SK-N-MC (cell line): ENCODE measurements around a stretch of chr14.

- RRBS, result no CpG with 5 or more reads among the region's 3 CpGs
These were observed 65.2 kb downstream of the PPP2R5E start for GRCh38 chr14:63477892-63478415.

- RRBS, result no CpG with 5 or more reads among the region's 6 CpGs
These were observed 43.5 kb downstream of the PPP2R5E start for GRCh38 chr14:63499574-63500242.

GRCh38 chr14:63896072-63896884, 43.5 kb downstream of the SYNE2 start:
- RRBS, result no CpG with 5 or more reads among the region's 6 CpGs

DNA sequence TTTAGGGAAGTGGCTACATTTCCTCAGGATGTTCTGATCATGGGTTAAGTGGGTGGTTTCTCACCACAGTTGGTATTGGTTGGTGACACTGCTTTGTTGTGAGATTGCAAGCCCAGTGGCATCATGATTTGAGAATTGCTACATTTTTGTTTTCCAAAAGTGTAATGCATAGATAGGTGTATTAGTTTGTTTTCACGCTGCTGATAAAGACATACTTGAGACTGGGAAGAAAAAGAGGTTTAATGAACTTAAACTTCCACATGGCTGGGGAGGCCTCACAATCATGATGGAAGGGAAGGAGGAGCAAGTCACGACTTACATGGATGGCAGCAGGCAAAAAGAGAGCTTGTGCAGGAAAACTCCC, 47.3 kb downstream of the SYNE2 start:
- RRBS, result no CpG with 5 or more reads among the region's 2 CpGs

DNA sequence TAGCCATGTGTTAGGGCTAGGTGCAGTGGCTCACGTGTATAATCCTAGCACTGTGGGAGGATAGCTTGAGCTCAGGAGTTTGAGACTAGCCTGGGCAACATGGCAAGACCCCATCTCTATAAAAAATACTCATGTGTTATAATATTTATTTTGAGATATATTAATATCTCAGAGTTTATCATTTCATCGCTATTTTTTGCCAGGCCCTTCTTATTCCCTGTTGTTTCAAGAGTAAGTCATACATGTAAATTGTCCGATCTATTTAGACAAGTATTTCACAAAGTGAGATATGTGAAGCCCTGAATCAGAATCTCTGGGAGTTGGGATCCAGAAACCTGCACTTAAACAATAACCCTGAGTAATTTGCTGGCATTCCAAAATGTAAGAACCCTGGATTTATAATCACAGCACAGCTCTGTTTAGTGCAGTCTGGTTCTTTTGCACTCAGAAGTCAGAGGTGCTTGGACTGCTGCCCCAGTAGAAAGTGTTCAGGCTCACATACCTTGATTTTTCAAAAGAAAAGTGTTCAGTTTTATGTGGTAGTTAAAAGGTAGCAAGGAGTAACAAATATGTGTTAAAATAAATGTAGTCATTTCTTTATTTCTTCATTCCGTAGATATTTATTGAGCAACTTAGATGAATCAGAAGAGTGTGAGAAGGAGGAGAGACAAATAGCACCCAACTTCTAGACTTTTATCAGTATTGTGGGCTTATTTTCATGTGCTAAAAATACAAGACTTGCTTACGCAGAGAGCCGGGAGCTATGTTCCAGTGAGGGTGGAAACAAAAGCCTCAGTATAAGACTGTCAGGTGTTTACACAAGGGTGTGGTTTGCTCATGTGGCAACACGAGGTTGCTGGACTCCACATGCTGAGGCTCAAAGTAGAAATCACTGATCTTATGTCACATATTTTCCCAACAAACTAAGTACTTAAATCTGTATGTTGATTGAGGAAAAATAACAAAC, 70.0 kb downstream of the SYNE2 start:
- RRBS, result no CpG with 5 or more reads among the region's 7 CpGs

DNA sequence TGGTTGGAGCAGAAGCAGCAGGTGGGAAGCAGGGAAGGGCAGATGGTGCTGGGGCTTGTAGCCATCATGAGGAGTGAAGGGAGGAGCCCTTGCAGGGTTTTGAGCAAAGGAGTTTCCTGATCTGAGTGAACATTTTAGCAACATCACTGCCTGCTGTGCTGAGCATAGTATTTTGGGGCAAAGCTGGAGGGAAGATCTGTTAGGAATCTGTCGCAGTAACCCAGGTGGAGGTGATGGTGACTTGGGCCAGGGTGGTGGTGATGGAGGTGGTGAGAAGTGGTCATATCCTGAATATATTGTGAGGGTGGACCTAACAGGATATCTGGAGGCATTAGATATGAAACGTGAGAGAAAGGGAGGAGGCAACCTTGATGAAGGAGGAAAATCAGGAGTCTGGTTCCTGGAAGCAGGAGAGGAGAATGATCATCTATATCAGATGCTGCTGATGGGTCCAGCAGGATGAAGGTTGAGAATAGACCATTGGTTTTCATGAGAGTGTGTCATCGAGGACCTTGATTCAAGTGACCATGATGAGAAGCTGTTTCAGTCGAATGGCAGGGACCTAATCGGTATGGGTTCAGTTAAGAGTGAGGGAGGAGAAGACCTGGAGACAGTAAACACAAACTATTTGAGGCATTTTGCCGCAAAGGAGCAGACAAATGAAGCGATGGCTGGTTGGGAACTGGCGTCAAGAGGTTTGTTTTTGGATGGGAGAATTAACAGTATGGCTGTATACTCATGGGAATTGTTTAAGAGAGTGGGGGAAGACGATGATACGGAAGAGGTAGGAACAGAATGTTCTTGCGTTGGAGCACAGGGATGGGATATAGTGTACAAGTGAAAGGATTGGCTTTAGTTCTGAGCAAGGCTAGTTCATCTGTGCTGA, 84.1 kb downstream of the SYNE2 start:
- RRBS, result no CpG with 5 or more reads among the region's 11 CpGs

DNA sequence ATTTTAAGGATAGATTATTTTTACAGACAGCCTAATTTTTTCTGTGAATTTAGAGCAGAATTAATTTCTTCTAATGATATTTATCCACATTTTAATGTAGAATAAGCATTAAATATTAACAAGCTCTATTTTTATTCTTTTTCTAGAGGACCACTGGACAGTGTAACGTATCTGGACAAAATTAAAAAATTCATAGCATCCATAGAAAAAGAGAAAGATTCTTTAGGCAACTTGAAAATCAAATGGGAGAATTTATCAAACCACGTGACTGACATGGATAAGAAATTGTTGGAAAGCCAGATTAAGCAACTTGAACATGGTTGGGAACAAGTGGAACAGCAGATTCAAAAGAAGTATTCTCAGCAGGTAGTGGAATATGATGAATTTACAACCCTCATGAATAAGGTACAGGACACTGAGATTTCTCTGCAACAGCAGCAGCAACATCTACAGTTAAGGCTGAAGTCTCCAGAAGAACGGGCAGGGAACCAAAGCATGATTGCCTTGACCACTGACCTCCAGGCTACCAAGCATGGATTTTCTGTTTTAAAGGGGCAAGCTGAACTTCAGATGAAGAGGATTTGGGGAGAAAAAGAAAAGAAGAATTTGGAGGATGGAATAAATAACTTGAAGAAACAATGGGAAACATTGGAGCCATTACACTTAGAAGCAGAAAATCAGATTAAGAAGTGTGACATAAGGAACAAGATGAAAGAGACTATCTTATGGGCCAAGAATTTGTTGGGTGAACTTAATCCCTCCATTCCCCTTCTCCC, 198.8 kb downstream of the SYNE2 start:
- RRBS, result no CpG with 5 or more reads among the region's 3 CpGs

DNA sequence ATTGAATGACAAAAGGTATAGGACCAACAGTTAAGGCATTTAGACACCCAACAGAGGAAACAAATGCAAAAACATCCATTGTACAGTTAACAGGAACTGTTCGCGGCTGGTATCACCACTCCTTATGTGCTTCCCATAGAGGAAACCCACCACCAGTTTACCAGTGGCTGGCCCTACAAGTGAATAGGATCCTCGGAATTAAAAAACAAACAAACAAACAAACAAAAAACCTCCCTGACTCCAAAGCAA, 65.7 kb downstream of the ESR2 start:
- RRBS, result no CpG with 5 or more reads among the region's 3 CpGs

- RRBS, result no CpG with 5 or more reads among the region's 19 CpGs
These were observed 61.6 kb downstream of the ESR2 start for GRCh38 chr14:64232187-64233318.

GRCh38 chr14:64234977-64235957, 58.9 kb downstream of the ESR2 start:
- RRBS, result no CpG with 5 or more reads among the region's 24 CpGs

DNA sequence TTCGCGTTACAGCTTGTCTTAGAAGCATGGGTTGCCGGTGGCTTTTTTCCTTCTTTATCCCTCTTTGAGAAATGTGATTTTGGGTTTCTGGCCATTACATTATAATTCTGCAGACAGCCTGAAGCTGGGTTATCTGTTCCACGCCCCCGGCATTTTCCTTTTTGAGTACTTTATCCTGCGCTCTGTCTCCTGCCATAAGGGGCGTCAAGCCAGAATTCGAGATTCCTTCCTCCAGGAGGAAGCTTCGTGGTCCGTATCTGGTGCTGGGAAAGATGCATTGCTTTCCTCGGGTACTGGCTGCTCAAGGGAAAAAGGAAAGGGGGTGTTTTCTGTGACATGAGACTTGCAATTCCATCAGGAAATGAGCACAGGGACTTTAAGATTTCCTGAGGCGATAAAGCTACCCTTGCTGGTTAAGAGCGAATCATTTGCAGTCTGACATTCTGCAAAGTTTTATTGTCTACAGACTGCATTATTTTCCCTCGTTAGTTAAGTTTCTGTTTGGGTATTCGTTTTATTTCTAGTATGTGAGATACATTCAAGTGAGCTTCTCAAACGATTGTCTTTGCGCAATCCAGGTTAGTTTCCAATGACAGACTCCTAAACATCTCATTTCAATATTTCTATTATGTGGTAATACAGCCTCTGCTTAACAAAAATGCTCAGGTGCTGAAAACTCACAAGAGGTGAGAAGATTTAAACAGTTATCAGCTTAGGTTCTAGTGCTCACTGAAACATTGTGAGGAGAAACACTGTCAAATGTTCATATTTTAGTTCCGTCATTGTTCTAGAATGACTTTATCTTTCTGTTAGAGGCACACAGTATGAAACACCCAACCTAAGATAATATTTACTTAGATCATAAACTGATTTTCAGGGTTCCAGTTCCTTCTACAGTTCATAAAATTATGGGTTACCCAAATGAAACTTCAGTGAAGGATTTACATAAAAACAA, 797 bp downstream of the AKAP5 start:
- RRBS, result 3% methylated on average over 3 of the region's 18 CpGs

- RRBS, result no CpG with 5 or more reads among the region's 19 CpGs
These were observed 4.2 kb downstream of the PLEKHG3 start for GRCh38 chr14:64708031-64709176.

DNA sequence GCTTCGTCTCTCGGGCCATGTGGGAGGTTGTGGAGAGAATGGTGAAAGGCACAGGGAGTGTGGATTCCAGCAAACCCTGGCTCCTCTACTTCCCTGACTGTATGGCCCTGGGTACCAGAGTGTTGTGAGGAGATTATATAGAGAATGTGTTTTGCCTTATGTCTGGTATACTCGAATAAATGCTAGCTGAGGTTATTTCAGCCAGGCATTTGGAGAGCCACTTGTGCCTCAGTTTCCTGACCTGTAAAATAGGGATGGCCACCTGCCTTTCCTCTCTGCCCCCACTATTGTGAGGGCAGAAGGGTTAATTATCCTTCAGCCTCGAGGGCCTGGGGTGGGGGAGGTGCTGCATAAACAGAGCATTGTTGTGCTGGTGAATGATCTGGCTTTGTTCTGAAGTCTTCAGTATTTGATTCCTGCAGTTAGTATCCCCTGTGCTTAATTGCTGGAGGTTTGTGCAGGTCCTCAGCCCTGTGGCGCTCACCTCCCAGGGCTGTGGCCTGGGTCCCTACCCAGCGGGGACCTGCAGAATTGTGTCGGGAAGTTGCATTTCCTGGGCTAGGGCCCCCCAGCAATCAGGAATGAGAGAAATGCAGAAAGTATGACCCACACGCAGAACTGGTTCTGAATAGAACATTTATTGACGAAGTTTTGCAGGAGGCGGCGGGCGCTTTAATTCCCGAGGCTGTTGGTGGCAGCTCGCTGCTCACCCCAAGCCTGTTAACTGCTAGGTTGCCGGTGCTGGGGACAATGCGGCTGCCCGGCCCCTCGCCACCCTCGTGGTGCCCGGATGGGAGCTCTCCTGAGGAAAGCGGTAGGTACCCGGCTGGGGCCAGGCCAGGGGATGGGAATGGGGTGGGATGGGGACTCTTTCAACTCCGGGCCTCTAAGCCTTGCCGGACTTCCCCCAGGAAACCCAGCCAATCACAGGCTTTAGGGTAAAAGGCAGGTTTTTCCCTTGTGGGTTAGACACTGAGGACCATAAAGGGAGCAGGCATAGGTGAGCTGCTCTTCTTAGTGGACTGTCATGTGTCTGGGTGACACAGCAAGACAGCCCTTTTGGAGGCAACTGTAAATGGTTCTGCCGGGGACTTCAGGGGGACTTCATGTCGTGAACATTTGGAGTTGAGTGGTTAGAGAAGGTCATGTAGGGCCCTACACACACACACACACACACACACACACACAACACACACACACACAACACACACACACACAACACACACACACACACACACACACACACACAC, 11.5 kb downstream of the PLEKHG3 start:
- RRBS, result 94% methylated on average over 2 of the region's 26 CpGs

DNA sequence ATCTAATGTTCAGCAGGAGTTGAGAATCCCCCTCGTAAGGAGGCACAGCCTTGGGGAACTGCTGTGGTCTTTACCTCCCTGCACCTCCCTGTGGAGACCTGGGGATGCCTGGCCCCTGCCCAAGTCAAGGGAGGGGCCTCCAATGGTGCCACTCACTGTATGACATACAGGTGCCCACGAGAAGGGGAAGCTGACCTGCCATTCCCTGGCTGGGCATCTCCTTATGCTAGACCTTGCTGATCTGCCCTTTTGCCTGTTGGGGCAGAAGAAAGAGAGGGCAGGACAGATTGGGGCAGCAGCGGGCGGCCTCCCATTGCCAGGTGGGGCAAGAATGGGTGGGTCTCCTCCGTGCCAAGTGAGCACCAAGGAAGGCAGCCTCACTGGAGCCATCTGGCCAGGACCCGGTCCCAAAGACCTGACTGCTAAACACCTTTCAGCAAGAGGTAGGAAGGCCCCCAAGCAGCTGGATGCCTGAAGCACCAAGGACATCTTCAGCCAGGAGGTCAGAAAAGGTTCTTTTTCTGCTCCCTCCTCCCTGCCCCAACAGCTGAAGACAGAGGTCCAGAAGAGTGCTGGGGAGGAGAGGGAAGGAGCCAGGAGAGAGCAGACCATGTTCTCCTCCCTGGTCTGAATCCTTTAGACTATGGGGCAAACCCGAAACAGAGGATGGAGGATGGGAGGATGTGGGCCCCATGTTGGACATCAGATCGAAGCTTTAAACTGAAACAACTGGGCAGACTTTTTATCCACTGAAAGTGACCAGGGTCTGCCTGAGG, 50.5 kb downstream of the PLEKHG3 start:
- RRBS, result no CpG with 5 or more reads among the region's 8 CpGs

- RRBS, result no CpG with 5 or more reads among the region's 8 CpGs
These were observed 53.8 kb downstream of the PLEKHG3 start for GRCh38 chr14:64757723-64758730.

DNA sequence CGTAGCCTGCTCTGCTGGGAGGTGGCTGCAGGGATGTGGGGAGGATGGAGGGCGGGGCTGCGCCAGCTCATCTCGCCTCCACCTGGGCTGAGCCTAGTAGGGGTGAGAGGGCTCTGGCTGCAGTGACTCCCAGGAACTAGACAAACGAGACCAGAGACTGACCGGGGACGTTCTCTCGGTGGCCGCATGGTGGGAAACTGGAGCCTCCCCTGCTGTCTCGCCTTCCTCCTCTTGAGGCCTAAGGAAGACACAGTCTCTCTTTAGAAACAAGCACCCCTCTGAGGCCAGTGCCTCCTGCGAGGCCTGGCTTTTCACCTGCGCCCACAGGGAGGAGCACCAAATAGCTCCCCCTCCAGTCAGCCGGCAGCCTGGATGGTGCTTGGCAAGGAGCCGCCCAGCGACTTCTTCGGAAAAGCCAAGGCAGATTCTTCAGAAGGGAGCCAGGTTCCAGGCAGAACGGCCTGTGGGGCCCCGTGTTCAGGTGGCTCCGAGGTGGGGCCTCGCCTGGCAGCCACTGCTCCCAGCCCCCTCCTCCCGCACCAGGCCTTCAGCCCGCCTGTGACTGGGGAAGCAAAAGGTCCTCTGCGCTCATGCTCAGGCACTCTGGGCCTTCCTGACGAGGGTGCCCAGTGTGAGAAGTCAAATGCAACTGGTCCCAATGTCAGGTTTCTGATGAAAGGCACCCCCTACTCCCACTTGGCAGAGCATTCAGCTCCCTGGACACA, 62.5 kb downstream of the PLEKHG3 start:
- RRBS, result no CpG with 5 or more reads among the region's 24 CpGs

GRCh38 chr14:64826698-64827251, 52.9 kb downstream of the SPTB start:
- RRBS, result no CpG with 5 or more reads among the region's 9 CpGs

GRCh38 chr14:64947458-64948254, 5.1 kb upstream of the GPX2 start:
- RRBS, result no CpG with 5 or more reads among the region's 22 CpGs

DNA sequence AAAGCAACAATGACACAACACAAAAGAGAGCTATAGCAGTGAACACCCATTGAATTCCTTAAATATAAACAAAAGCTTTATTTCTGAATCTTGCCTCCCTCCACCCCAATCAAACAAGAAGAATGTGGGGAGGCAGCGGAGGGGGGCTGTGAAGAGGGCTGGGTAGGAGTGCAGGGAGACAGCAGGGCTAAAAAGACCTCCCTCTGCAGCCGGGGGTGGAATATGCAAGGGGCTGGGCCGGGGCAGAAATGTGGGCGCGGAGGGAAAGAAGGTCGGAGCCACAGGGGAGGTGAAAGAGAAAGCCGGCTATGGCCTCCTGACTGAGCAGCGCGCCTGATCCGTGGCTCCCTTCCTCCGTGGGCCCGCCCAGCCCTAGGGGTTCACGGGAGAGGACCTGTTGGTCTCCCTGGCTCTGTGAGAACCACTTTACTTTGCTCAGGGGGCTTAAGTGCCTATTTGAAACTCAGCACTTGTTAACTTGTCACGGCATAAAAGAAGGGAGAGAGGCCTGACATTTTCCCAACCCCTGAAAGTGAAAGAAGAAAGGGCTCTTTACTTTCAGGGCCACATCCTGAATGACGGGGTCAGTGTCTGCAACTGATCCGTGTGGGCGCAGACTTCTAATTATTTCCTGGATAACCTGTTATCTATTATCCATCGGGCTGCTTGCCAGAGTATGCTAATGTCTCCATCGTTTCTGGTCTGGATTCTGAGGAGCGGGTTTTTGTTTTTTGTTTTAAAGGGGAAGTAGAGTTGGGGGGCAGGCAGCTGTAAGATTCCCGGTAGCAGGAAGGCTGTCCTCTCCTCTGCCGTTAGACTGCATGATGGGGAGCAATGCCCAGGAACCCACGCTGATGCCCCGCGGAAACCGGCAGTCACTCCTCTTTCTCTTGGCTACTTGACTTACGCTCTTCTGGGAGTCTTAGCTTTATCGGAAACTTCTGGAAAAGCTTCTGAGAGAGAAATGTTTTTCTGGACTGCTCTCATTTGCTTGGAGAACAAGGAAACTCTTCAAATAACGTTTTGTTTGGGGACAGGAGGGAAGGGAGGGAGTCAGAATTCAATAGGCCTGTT, 127.5 kb upstream of the MAX start:
- RRBS, result 31% methylated on average over 11 of the region's 29 CpGs